Ovary (tissue), 7 donors: ENCODE measurements around the gene ABCG1.

GRCh38 chr21:41767319-41767679 is 447 bp upstream of the RIPK4 start:
- PRO-cap, 7 experiments, result no peak in any of the 7 experiments
- RAMPAGE, long total RNA, 2 experiments, result no peak in any of the 2 experiments

GRCh38 chr21:41873716-41874449 is 5.3 kb downstream of the PRDM15 start:
- PRO-cap, 7 experiments, result no peak in any of the 7 experiments
- RAMPAGE, long total RNA, 2 experiments, result no peak in any of the 2 experiments

GRCh38 chr21:41877735-41878878 is 1.0 kb downstream of the PRDM15 start:
- PRO-cap, 7 experiments, result peak in 6 of 7 experiments; most common plus-strand start chr21:41878254 (in 2); most common minus-strand start chr21:41877975 (in 4)
- RAMPAGE, long total RNA, 2 experiments, result no peak in any of the 2 experiments

- PRO-cap, 7 experiments, result no peak in any of the 7 experiments
- RAMPAGE, long total RNA, 2 experiments, result no peak in any of the 2 experiments
Observed at GRCh38 chr21:41895639-41896388, 16.7 kb upstream of the PRDM15 start.

DNA sequence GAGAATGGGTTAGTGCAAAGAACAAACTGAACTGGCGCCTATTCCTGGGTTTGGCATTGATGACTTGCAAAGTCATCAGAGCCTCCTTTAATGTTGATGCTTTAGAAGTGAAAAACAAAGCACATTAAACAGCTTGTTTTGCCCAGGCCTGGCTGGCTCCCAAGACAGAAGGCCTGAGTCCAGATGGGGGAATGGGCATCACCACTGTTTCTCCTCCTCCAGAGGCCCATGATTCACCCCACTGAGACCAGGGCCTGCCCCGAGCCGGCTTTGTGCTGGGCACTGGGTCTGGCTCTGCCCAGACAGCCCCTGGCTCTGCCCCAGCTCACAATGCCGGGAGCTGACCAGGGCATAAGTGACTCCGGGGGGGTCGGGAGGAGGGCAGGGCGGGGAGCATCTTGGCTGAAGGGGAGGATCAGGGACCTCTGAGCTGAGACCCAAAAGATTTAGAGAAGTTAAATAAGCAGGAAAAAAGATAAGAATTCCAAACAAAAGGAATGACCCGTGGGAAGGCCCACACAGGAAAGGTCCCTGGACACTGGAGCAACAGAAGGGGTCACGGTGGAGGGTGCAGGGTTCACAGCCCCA is 5.7 kb downstream of the C2CD2 start:
- PRO-cap, 7 experiments, result no peak in any of the 7 experiments
- RAMPAGE, long total RNA, 2 experiments, result no peak in any of the 2 experiments

GRCh38 chr21:42096328-42097041 is 25.4 kb downstream of the UMODL1 start:
- PRO-cap, 7 experiments, result no peak in any of the 7 experiments
- RAMPAGE, long total RNA, 2 experiments, result no peak in any of the 2 experiments

GRCh38 chr21:42097823-42098180 is 26.7 kb downstream of the UMODL1 start:
- PRO-cap, 7 experiments, result no peak in any of the 7 experiments
- RAMPAGE, long total RNA, 2 experiments, result no peak in any of the 2 experiments

DNA sequence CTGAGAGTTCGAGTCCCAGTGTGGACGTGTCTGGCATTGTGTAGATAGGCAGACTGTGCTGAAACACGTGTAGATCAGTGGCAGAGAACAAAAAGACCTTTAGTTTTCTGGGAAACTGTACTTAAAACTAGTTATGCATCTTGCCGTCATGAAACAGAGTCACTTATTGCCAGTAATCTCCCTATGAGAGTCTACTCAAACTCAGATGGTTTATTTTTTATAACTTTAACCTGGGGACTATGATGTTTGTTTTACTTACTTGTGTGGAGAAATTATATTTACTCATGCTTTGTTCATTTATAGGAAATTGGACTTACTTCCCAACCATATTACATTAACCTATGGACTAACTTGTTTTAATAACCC is 54.1 kb upstream of the ABCG1 start:
- PRO-cap, 7 experiments, result no peak in any of the 7 experiments
- RAMPAGE, long total RNA, 2 experiments, result no peak in any of the 2 experiments

GRCh38 chr21:42218413-42219623 is at the start of gene ABCG1:
TSS of gene ABCG1 (plus strand) at chr21:42219140.
- PRO-cap, 7 experiments, result peak in 7 of 7 experiments; most common plus-strand start chr21:42219147 (in 5); most common minus-strand start chr21:42219004 (in 1)
- RAMPAGE, long total RNA, 2 experiments, result no peak in any of the 2 experiments

DNA sequence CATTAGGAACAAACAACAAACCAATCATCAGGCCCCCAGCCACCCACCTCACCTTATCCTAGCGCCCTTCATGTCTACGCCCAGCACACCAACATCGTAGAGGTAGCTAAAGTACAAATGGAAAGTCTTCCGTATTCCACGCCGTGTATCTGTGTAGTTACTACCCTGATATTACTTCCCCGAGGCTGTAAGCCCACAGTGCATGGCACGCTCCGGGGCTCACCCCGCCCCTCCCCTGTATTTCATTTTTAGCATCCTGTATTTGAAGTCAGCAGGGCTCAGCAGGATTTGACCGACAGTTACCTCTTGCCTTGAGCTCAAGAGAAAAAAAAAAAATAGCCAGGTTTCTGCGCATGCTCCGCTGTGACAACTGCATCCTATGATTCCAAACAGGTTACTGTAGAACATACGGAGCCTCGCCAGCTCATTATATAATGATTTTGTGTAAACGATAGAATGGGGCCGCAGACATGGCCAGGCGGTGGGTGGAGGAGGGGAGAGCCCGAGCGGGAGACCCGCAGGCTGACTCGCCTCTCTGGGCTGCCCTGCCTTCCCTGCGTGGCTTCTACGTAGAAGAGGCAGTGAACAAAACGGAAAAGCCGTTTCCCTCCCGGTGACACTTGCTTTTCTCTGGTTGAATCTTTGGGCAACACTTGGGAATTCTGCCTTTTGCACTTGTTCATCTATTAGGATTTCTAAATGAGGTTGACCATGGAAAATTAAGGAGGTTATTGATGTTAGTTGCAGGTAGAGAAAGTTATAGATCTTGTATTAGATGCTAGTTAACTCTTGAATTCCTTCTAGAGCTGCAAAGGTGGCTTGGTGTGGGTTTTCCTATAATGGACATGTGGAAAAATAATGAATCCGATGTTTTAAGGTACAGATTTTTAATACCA is 1.4 kb downstream of the ABCG1 start:
- PRO-cap, 7 experiments, result peak in 4 of 7 experiments; most common plus-strand start position 363 of the sequence (in 1); most common minus-strand start position 173 of the sequence (in 1)
- RAMPAGE, long total RNA, 2 experiments, result no peak in any of the 2 experiments

- PRO-cap, 7 experiments, result no peak in any of the 7 experiments
- RAMPAGE, long total RNA, 2 experiments, result no peak in any of the 2 experiments
Observed at GRCh38 chr21:42225580-42226230, 6.8 kb downstream of the ABCG1 start.

DNA sequence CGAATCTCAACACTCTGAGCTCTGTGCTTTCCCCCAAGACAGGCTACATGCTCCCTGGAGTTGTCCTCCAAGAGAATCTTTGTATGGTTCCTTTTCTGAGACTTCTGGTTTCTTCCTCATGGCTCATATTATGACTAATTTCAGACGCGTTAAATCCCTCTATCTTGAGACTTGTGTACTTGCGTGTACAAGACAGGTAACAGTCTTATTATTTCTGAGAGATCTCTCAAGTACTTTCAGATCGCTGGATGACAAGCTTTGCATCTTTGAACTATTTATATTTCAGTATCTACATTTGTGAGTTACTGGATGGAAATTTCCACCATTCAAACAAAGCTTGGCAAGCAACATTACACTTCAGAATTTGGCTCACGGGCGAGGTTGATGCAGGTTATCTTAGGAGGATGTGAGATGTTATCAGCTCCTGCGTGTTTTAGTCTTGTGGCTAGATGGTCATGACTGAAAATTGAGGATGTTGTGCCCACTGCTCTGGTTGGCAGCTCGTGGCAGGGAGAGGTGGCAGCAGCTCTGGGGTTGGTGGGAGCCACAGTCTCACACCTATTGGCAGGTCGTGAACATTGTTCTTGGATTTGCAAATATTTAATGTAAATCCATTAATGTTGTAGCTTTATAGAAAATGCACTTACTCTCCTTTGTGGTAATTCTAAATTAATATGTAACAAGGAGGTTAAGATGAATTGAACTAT is 19.5 kb downstream of the ABCG1 start:
- PRO-cap, 7 experiments, result no peak in any of the 7 experiments
- RAMPAGE, long total RNA, 2 experiments, result no peak in any of the 2 experiments

GRCh38 chr21:42245302-42245821 is 26.4 kb downstream of the ABCG1 start:
- PRO-cap, 7 experiments, result no peak in any of the 7 experiments
- RAMPAGE, long total RNA, 2 experiments, result no peak in any of the 2 experiments

DNA sequence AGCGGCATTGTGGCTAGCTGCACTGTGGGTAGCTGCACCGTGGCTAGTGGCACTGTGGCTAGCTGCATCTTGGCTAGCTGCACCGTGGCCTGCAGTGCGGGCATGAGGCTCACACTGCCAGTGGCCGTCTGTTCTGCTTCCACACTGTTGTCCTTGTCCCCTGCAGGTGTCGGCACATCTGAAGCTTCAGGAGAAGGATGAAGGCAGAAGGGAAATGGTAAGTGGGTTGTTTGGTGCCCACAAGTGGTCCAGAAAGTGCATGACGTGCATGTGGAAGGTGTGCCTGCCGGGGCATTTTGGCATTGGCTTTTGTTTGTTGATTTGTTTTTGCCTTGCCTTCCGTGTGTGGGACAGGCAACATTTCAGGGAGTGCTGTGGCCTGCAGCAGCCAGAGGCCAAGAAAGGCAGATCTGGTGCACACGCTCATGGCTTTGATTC is 38.5 kb downstream of the TFF3 start:
- PRO-cap, 7 experiments, result no peak in any of the 7 experiments
- RAMPAGE, long total RNA, 2 experiments, result no peak in any of the 2 experiments

- PRO-cap, 7 experiments, result no peak in any of the 7 experiments
- RAMPAGE, long total RNA, 2 experiments, result no peak in any of the 2 experiments
Observed at GRCh38 chr21:42278946-42279669, 36.1 kb downstream of the TFF3 start.

GRCh38 chr21:42282878-42283071 is 32.4 kb downstream of the TFF3 start:
- PRO-cap, 7 experiments, result no peak in any of the 7 experiments
- RAMPAGE, long total RNA, 2 experiments, result no peak in any of the 2 experiments

DNA sequence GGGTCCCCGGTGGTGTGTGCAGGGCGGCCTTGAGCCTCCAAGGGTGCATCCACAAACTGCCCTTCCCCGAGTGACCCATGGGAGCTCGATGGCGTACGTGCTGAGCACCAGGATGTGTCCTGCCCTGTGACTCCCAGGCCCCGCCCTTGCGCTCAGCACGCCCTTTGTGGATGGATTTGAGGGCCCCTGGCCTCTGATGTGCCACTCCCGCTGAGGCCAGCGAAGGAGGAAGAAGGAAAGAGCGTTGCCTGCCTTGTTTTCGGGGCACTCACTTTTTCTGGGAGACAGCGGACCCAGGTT is 1.7 kb upstream of the TFF3 start:
- PRO-cap, 7 experiments, result no peak in any of the 7 experiments
- RAMPAGE, long total RNA, 2 experiments, result no peak in any of the 2 experiments

DNA sequence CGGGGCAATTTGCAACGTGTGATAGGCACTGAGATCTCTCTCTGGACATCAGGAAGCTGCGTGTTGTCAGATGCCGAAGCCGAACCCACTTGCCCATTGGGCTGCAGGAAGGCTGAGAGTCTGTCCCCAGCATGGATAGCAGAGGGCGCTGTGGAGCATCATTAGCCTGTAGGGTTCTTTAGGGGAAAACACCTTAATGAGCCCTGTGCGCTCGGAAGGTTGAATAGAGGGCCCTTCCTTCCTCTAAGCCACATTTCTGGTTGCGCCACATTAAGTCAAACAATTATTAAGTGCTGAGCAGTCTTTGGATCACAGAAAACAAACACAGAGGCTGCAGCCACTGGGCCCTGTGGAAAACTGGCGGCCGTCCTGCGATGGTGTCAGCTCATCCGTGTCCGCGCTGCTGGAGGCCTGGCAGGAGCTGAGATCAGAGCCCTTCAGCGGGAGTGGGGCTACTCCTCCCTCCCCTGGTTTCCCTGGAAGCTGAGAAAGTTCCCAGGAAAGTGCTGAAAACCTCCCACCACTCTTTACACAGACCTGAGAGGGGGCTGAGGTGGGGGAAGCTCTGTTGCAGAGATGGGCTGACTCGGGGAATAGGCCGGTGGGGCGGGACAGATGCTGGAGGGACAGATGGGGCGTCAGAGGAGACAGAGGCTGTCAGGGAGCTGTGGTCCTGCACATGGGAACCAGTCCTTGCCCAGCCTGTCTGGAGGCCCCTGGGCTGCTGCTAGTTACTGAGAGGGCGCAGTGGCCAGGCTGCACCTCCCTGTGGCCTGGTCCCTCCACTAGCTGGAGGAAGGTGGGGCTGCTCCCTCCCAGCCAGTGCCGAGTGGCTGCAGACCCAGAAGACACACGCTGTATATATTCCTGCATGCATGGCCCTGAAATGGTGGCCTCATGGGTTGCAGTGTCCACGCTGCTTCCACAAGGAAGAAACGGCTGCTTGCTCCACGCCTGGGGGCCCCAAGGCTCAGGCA is 12.6 kb downstream of the TFF2 start:
- PRO-cap, 7 experiments, result no peak in any of the 7 experiments
- RAMPAGE, long total RNA, 2 experiments, result no peak in any of the 2 experiments

DNA sequence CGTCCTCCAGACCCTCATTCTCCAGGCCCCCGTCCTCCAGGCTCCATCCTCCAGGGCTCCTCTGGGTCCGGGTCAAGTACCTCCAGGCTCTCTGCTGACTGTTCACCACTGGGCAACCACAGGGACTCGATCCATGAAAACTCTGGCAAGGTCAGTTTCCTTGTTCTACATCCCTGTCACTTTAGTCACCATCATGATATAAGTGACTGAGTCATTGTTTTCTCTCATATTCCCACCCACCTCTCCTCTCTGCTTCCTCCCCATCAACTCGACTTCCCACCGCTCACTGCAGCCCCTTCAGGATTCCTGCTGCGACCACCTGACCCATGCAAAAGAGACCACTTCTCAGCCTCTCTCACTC is 1.5 kb upstream of the TFF2 start:
- PRO-cap, 7 experiments, result no peak in any of the 7 experiments
- RAMPAGE, long total RNA, 2 experiments, result no peak in any of the 2 experiments

DNA sequence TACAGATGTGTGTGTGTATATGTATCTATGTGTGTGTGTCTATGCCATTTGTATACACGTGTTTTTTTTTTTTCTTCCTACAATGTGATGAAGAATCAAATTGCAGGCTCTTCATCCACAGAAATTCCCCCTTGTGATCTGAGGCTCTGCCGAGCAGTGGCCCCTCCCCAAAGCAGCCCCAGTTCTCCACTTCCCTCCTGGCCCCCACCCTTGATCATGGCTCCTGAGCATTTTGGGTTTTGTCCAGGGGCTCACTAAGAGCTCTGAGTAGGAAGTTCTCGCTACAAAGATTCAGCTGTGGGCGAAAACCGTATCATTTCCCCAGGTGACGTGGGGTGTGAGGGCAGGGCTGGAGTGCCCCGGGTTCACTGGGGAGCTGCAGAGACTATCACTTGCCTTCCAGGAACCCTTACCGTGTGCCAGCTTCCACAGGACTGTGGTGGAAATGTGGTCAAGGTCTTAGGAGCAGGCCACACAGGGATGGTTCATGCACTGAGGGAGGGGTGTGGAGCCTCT is 35.7 kb downstream of the RSPH1 start:
- PRO-cap, 7 experiments, result no peak in any of the 7 experiments
- RAMPAGE, long total RNA, 2 experiments, result no peak in any of the 2 experiments